Measurements from ENCODE around the genes EPOR, ELAVL3, ZNF439 and ZNF433.

GRCh38 chr19:10920780-10921514 lies 7.5 kb downstream of the YIPF2 start:
- PRO-cap, result no peak
- RAMPAGE, long total RNA, result no peak

- PRO-cap, result no peak
- RAMPAGE, long total RNA, result no peak
Observed at GRCh38 chr19:11066210-11066709, 23.0 kb upstream of the LDLR start.

- PRO-cap, result unidirectional peak, plus-strand start at chr19:11199315
- RAMPAGE, long total RNA, result no peak
Observed at GRCh38 chr19:11198750-11199554, 1.6 kb upstream of the KANK2 start.

DNA sequence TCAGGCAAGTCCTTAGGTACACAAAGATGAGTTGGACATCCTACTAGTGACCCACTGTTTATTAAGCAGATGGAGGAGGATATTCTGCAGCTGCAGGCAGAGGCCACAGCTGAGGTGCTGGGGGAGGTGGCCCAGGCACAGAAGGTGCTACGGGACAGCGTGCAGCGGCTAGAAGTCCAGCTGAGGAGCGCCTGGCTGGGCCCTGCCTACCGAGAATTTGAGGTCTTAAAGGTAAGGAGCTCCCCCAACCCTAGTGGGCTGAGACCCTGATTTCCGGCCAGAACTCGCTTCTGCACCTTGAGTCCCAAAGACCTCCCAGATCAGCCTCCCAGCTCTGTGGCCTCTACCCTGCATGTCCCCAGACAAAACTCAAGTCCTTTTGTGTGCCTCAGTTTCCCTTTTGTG lies 649 bp downstream of the ANGPTL8 start:
- PRO-cap, result unidirectional peak, plus-strand start at position 188 of the sequence
- RAMPAGE, long total RNA, result no peak

DNA sequence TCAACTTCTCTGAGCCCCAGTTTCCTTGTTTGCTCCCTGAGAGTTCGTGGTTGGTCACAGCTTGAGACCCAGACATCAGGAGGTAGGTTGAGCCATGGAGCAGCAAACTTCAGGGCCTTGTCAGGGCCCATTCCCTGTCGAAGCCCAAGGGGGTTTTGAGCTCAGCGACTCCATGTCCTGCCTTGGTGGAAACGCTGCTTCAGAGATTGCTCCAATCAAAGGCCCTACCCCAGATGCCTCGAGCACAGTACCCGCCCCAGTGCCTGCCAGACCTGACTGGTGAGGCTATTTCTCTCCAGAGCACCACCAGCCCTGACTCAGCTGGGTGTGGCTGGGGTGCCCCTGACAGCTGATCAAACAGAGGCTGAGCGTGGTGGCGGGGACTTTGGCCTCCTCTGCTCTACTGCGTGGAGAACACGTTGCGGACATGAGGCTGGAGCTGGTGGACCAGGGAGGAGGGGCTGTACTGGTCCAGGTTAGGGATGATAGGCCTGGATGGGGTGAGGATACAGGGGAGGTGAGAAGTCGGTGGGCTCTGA lies 3.3 kb upstream of the DOCK6 start:
- PRO-cap, result no peak
- RAMPAGE, long total RNA, result no peak

DNA sequence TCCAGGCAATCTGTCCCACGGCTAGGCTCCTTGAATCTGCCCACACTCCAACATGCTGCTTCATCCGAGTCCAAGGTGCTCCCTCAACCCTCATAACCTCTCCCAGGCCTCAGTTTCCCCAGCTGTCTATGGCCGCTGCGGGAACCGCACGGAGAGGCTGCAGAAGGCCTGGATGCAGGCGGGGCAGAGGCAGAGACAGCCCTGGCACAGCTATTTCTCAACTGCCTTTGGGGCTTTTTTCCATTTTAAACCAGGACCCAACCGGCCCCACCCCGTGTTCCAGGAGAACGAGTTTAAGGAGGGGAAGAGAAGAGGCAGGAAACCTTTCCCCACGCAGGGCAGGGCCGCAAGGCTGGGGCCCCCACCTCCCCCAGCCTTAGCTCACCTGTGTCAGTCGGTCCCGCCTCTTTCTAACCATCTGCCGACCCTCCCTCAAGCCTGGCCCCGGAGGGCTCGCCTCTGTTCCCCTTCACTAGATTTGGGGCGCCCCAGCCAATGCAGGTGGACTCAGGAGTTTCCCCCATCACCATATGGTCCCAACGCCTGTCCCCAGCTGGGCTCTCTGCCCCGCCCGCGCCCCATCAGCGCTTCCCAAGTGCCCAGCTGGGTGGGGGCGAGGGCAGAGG lies 571 bp downstream of the RAB3D start:
- PRO-cap, result unidirectional peak, plus-strand start at position 296 of the sequence
- RAMPAGE, long total RNA, result no peak

DNA sequence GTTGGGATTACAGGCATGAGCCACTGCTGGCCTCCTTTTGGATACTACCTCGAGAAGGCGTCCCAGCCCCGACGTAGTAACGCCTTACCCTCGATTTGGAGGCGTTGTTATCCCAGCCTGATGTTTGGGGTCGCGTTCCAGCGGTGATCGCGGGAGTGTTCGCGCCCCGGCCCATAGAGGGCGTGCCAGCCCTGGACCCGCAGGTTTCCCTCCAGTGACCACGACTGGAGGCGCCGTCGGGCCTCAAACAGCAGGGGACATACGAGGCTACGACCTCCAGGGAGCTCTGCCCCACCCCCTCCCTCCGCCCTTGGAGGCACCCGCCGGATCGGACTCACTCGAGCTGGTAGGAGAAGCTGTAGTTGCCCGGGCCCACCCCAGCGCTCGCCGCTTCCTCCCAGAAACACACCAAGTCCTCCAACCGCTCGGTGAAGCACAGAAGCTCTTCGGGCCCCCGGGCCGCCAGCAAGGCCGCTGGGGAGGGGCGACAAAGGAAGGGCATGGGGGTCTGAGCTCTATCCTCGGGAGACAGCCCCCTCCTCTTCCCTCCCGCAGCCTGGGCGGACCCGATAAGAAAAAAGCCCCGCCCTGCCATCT lies 1.3 kb downstream of the EPOR start:
- PRO-cap, result no peak
- RAMPAGE, long total RNA, result no peak

DNA sequence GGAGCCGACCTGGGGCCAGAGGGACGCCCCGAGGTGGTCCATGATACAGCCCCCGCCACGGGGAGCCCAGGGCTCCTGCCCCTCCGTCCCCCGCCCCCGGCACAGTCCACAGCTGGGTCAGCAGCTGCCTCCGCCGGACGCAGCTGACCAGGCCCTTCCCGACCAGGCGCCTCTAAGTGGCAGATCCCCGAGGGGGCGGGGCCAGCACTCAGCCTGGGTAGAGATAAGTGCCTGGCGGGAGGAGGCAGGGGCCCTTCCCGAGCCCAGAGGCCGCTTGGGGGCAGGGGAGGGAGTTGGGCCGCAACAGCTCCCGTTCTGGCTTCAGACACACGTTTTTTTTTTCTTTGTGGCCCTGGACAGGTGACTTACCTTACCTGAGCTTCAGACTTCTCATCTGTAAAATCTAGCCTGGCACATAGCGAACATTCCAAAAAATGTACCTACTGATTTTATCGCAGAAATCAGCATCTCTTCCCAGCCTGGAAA lies at the start of gene EPOR:
TSS of gene EPOR (minus strand) at position 149 of the 486 bp plus-strand sequence.
- PRO-cap, result unidirectional peak, minus-strand start at position 148 of the sequence; unidirectional peak, minus-strand start at position 174 of the sequence
- RAMPAGE, long total RNA, result no peak

DNA sequence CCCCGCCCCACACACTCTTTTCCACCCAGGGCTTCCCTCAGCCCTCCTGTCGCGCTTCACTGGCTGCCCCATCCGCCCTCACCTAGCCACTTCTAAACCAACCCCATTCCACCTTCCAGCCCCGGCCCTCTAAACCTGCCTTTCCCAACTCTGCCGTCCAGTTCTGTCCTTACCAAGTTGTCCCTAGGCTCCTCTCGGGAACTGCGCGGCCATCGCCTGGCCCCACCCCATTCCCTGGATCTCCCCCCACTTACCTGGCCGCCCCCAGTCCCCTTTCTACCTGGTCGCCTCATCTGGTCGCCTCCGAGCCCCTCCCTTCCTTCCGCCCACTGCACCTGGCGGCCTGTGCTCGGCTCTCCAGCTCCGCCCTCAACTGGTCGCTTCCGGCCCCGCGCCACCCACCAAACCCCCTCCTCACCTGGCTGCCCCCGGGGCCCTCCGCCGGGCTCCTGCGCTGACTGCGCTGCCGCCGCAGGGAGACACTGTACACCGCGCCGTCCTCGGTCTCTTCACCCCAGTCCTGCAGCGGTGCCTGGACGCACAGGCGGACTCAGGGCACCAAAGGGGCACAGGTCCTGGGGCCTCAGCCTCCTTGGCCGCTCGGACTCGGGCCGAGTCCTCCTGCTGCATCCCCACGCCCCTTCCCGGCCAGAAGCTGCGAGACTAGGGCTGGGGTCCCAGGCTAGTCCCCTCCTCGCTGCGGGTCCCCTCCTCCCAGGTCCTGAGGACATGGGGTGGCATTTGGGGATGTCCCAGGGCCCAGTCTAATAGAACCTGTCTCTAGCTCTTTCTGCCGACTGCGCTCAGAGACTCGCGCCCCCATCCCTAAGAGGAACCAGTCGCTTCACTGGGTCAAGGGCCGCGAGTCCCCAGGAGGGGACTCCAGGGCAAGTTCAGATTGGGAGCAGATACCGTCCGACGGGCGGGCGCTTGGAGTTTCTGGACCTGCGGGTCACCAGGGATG lies 579 bp downstream of the RGL3 start:
- PRO-cap, result no peak
- RAMPAGE, long total RNA, result no peak

DNA sequence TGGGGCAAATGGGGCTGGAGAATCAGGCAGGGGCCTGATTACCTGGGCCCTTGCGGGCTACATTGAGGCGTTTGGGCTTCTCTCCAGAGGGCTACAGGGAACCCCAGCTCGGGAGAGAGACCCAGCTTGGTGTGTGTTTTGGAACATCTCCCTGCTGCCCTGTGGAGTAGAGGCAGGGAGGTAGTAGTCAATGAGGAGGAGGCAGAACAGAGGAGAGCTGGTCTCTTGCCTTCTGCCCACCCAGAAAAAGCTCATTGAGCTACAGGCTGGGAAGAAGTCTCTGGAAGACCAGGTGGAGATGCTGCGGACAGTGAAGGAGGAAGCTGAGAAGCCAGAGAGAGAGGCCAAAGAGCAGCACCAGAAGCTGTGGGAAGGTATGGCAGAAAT lies 6.7 kb downstream of the PRKCSH start:
- PRO-cap, result no peak
- RAMPAGE, long total RNA, result no peak

DNA sequence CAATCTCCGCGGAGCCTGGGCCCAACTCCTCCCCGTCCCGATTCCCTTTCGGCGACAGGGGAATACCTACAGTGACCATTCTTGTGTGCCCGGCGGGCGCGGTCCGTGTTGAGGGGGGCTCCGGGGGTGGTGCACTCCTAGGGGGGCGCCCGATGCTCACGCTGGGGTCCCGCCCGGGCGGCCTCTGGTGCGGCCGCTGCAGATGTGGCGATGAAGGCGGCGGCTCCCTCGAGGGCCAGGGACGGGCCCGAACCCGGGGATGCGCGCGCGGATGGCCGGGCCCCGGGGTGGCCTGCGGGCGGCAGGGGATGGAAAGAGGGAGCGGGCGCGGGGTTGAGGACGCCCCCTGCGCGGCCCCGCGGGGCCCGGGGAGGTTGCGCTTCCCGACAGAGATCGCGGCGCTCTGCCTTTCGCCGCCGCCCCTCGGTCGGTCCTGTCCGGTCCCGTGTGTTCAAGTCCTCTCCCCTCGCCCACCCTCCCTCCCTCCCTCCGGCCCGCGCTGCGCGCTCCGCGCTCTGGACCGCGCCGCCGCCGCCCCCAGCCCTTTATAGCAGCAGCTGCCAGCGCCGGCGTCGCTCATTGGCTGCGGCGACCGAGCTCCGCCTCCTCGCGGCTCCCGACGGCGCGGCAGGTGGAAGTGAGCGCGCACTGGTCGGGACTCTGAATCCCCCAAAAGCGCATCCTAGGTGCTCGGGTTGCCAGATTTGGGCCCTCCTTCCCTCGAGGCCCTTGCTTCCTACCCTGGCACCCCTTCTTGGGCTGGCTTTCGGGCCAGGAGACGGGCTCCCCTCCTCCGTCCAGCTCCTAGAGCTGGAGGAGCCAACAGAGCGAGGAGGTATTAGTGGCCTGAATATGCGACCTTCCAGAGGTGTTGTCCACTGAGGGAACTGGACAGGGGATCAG lies at the start of gene ELAVL3:
TSS of gene ELAVL3 (minus strand) at position 517 of the 903 bp plus-strand sequence.
- PRO-cap, result no peak
- RAMPAGE, long total RNA, result no peak

GRCh38 chr19:11505875-11506417 lies 307 bp upstream of the ZNF653 start:
- PRO-cap, result bidirectional peak, plus-strand start at chr19:11505962, minus-strand start at chr19:11505839
- RAMPAGE, long total RNA, result no peak

DNA sequence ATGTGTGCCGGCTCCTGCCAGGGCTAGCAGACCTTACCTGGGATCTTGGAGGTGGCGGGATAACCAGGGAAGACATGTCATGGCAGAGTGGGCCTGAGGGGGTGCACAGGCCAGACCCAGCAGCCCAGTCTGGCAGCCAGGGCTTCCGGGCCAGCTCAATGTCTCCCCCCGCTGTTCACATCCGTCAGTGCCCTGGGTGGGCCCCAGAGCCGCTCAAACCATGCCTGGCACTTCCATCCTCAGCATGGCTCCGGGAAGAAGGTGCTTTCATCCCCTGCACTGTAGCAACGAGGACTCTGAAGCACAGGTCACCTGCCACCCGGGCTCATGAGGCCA lies 7.1 kb downstream of the ELOF1 start:
- PRO-cap, result no peak
- RAMPAGE, long total RNA, result no peak

DNA sequence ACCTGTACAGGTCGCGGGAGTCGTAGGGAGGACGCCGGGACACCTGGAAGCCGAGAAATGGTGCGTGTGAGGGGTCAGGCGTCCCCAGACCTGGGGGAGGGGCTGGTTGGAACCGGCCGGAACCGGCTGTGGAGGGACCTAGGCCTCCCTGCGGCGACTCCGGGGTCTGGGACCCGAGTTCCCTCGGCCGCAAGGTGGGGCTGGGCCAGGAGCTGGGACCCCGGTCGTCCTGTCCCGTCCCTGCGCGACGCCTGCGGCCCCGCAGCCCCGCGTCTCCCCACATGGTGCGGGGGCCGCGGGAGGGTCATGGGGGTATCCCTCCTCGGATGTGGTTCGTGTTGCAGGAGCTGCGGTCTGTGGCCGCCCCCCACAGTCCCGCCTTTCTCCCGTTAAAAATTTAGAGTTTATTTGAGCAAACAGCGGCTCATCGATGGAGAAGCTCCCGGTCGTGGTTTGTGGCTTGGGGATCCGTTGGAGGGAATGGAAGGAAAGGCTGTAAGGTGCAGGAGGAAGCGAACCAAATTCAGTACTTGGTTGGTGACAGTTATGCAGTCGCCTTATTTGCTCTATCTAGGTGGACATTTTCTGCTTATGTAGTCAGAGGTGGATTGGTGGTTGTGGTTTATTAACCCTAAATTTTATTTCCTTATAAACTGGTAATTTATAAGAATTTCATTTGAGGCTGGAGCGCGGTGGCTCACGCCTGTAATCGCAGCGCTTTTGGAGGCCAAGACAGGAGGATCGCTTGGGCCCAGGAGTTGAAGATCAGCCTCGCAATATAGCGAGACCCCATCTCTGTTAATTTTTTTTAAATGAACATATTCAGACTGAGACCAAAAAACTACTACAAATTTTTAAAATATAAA lies 521 bp downstream of the ZNF627 start:
- PRO-cap, result unidirectional peak, plus-strand start at position 119 of the sequence; unidirectional peak, minus-strand start at position 482 of the sequence
- RAMPAGE, long total RNA, result no peak

GRCh38 chr19:11767617-11768155 lies 886 bp downstream of the ZNF441 start:
- PRO-cap, result no peak
- RAMPAGE, long total RNA, result no peak

DNA sequence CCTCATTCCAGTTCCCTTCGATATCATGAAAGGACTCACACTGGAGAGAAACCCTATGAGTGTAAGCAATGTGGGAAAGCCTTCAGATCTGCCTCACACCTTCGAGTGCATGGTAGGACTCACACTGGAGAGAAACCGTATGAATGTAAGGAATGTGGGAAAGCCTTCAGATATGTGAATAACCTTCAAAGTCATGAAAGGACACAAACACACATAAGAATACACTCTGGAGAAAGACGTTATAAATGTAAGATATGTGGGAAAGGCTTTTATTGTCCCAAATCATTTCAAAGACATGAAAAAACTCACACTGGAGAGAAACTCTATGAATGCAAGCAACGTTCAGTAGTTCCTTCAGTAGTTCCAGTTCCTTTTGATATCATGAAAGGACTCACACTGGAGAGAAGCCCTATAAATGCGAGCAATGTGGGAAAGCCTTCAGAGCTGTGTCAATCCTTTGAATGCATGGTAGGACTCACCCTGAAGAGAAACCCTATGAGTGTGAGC lies 16.2 kb upstream of the ZNF439 start:
- PRO-cap, result no peak
- RAMPAGE, long total RNA, result no peak

- PRO-cap, result bidirectional peak, plus-strand start at chr19:11848781, minus-strand start at chr19:11848614
- RAMPAGE, long total RNA, result no peak
Observed at GRCh38 chr19:11848417-11848903, at the start of gene ZNF439. Gene ZNF439, plus strand, starts transcription at chr19:11848726.

- PRO-cap, result bidirectional peak, plus-strand start at chr19:12035837, minus-strand start at chr19:12035714
- RAMPAGE, long total RNA, result start-site peak on the minus strand at chr19:12035659-12035691, 63 and 45 reads in 2 replicates
Observed at GRCh38 chr19:12034879-12036194, at the start of gene ZNF433. Gene ZNF433, minus strand, starts transcription at chr19:12035679.

- PRO-cap, result no peak
- RAMPAGE, long total RNA, result no peak
Observed at GRCh38 chr19:12185380-12186000, 22.6 kb downstream of the ZNF136 start.

DNA sequence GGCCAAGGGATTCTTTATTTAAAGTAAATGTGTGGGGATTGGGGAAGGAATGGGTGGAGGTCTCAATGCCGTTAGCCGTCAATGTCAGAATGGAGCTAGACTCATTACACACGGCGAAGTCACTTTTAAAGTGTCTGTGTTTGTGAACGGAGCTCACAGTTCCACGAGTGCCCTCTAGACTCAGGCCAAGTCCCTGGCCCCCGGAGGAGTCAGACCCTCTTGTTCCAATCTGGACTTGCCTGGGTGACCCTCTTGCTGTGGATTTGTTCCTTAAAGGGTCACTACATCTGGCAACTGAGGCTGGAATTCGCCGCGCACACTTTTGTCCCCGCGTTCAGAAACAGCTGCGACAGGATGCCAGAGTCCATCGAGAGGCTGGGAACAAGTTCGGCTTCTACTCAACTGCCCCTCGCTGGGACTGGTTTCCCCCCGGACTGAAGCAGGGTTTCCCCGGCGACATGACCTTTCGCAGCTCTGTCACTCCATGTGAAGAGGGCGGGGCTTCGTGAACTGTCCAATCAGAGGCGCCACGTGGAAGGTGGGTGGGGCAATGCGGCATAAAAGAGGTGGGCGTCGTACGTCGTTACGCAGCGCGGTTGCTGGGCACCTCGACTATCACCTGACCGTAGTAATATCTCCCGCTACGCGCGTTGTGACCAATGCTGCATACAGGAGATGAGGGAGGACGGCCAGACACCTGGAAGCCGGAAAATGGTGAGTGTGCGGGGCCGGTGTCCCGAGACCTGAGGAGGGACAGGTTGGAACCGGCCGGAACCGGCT lies 31.7 kb downstream of the ZNF136 start:
- PRO-cap, result bidirectional peak, plus-strand start at position 586 of the sequence, minus-strand start at position 436 of the sequence
- RAMPAGE, long total RNA, result no peak